ENCODE results near the gene LCLAT1.

GRCh38 chr2:28376945-28377683 lies 15.5 kb upstream of the FOSL2 start:
- RRBS = no CpG with 5 or more reads among the region's 25 CpGs

- RRBS = 3% methylated on average over 28 of the region's 40 CpGs
Measured at GRCh38 chr2:28389965-28390513, 2.6 kb upstream of the FOSL2 start.

DNA sequence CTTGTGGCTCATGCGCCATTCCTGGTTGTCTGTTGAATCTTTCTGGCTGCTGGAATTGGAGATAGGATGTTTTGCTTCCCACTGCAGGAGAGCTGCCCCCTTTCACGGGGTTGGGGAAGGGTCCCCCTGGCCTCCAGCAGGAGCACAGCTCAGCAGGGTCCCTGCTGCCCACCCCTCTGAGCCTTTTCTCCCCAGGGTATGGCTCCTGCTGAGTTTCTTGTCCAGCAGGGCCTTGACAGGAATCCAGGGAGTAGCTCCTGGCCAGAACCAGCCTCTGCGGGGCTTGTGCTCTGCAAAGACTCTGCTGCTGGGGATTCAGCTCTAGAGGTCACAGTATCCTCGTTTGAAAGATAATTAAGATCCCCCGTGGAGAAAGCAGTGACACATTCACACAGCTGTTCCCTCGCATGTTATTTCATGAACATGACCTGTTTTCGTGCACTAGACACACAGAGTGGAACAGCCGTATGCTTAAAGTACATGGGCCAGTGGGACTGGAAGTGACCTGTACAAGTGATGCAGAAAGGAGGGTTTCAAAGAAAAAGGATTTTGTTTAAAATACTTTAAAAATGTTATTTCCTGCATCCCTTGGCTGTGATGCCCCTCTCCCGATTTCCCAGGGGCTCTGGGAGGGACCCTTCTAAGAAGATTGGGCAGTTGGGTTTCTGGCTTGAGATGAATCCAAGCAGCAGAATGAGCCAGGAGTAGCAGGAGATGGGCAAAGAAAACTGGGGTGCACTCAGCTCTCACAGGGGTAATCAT lies 21.3 kb downstream of the FOSL2 start:
- RRBS = no CpG with 5 or more reads among the region's 9 CpGs

GRCh38 chr2:28415839-28417025 lies 23.6 kb downstream of the FOSL2 start:
- RRBS = no CpG with 5 or more reads among the region's 9 CpGs

GRCh38 chr2:28437096-28437994 lies 44.7 kb downstream of the FOSL2 start:
- RRBS = no CpG with 5 or more reads among the region's 22 CpGs

DNA sequence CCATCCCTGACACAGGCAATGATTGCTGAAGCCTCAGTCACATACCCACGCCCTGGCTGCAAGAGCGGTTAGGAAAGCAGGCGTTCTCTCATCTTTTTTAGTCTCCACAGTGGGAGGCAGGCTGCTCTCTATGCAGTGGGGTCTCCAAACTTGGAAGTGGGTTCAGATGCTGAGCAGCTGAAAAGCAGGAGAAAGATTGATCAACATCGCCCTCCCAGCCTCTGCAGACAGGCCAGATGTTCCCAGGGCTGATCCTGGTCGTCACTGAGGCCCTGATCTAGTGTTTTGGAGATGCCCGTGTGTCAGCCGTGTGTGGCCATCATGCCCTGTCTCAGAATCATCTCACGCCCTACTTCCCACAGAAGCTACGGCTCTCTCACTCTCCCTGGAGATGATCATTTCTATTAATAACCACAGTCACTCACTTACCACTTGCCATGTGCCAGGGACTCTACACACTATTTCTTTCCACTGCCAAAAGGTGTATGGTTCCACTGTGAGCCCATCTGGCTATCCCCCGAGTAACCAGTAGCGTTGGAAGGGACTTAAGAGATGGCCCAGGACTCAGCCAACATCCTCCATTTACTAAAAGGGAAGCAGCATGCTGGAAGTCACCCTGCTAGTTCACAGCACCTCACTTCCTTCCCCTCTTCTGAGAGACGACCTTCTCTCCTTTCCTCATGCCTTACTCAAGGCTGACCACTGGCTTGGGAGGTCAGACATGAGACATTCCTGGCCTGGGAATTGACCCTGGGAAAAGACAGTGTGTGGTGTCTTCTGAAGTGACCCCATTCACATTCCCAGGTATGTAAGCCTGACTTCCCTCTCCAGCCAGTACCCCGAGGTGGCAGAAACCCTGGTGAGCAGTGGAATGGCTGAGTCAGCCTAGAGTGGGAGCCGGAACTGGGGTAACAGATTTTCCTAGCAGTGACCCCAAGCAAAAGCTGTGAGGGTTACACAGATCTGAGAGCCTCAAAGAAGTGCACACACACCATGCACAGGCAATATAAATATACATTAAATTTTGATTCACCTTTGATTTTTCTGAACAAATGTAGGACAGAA lies 92.2 kb downstream of the PLB1 start:
- RRBS = no CpG with 5 or more reads among the region's 14 CpGs

GRCh38 chr2:28621055-28622202 lies 125.6 kb downstream of the PLB1 start:
- RRBS = 38% methylated on average over 4 of the region's 15 CpGs

- RRBS = no CpG with 5 or more reads among the region's 4 CpGs
Measured at GRCh38 chr2:28623814-28623998, 127.8 kb downstream of the PLB1 start.

- RRBS = no CpG with 5 or more reads among the region's 22 CpGs
Measured at GRCh38 chr2:28624677-28625824, 126.6 kb upstream of the PPP1CB start.

GRCh38 chr2:28630176-28630750 lies 121.4 kb upstream of the PPP1CB start:
- RRBS = no CpG with 5 or more reads among the region's 5 CpGs

DNA sequence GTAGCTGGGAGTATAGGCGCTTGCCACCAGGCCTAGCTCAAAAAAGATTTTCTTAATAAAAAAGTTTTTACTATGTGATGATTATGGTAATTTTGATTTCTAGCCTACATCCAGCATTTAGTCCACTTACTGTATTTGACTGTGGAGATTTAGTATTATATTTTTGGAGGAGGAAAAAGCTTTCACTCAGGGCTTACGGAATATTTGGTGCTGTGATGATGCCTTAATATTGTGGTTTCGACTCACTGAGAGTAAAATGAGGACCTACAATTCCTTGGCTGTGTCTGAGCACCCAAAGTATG lies 18.9 kb downstream of the WDR43 start:
- RRBS = no CpG with 5 or more reads among the region's 3 CpGs

- RRBS = no CpG with 5 or more reads among the region's 5 CpGs
Measured at GRCh38 chr2:28941448-28941792, 39.7 kb upstream of the TOGARAM2 start.

DNA sequence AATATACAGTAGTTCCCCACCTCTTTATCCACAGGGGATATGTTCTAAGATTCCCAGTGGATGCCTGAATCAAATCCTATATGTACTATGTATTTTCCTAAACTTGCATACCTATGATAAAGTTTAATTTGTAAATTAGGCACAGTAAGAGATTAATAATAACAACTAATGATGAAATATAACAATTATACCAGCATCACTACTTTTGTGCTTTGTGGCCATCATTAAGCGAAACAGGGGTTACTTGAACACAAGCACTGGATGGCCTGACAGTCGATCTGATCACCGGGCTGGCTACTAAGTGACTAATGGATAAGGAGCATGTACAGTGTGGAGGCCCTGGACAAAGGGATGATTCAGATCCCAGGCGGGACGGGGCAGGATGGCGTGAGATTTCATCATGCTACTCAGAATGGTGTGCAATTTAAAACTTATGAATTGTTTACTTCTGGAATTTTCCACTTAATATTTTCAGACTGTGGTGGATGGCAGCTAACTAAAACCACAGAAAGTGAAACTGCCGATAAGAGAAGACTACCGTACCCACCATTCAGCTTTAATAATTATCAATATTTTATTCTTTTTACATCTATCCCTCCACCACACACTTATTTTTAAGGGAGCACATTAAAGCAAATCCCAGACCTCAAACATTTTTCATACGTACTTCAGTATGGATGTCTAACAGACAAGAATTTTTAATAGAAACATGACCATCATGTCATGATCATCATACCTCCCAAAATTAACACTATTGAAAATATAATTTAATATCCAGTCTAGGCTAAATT lies 7.0 kb upstream of the CLIP4 start:
- RRBS = no CpG with 5 or more reads among the region's 9 CpGs

DNA sequence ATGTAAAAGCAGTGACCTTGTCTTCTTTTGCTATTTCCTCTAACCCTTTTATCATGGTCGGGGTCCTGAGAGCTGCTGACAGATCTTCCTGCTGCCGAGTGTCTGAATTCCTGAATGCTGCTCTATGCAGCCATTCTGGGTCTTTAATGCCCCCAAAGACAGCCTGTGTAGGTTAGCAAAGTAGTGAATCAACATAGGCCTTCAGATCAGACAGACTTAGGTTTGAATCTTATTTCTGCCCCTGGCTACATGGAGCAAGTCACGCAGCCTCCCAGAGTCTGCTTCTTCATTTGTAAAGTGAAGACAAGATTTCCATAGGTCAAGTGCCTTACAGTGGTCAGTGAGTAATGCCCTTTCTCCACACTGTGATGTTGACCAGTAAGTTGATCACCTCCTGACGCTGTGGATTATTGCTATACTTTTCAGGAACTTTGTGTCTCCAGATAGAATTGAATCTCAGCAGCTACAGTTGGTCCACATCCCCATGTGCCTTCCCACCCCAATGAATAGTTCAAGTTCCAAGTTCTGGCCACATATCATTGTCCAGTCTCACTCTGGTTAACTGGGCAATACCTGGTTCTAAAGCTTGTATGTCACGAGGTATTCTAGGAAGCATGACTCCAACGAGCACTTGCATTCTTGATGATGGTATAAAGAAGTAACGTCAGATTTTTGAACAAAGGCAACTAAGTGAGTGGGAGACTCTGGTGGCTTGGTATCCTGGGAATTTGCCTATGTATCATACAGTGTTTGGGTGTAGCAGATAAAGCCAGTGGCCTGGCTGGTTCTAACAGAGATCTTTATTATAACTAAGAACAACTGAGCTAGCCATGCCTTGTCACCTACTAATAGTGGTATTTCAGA lies 2.1 kb upstream of the CLIP4 start:
- RRBS = no CpG with 5 or more reads among the region's 7 CpGs

- RRBS = no CpG with 5 or more reads among the region's 11 CpGs
Measured at GRCh38 chr2:29269252-29269795, 154.1 kb downstream of the CLIP4 start.

DNA sequence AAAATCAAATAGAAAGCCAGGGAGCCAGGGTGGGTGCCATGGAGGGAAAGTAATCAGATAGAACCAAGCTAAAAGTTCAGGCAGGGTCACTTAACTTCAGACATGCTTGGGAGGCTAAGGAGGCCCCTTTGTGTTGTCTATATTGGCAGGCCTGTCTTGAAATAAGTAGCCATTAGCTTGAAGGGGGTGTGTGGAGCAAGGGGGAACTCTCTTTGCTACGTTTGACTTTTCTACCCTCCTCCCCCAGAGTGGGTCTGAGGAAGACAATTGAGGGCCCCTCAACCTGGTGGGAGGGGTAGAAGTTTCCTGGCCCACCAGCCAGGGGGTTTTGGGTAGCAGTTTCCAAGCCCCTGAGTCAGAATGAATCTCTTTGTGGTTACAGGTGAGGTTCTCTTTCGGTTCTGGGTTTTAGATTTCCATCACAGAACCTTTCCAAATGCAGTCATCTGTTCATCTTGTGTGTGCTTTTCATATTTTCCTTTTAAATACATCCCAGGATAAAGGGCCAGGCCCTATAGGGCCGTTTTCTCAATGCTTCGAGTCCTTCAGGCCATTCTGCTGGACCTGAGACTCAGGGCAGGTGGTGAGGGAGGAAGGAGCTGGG lies 4.5 kb downstream of the LBH start:
- RRBS = no CpG with 5 or more reads among the region's 4 CpGs

- RRBS = no CpG with 5 or more reads among the region's 4 CpGs
Measured at GRCh38 chr2:30403928-30404255, 43.2 kb upstream of the LCLAT1 start.

DNA sequence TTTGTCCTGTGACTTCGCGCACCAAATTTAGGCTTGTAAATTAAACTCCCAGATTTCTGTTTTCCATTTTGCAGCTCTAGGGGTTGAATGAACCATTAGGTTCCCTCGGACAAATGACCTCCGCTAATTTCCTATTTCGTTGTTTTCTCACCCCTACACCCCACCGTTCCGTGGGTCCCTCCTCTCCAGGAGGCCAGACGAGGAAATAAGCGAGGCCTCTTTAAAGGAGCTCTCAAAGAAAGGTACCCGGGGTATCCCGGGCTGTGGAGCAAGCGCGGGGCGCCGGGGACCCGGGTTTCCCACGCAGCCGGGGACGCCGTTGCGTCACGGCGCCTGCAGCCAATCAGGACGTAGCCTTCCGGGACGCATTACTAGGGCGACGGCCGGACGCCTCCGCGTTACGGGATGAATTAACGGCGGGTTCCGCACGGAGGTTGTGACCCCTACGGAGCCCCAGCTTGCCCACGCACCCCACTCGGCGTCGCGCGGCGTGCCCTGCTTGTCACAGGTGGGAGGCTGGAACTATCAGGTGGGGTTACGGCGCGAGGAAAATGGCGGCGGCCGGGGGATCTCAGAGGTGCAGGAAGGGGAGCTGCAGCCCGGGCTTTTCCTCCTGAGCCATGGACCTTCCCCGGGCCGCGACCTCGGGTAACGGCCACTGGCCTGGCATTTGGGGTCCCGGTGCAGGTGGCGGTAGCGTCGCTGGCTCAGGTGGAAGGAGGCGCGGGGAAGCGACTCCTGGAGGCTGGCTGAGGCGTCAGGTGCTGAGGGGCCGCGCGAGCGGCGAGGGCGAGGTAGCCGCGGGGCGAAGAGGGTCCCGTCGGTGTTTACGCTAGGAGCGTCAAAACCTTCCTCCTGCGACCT lies at the start of gene LCLAT1:
Gene LCLAT1, plus strand, starts transcription at position 371 of the 864 bp plus-strand sequence.
- RRBS = 2% methylated on average over 14 of the region's 79 CpGs